ENCODE results near the gene RILPL1.

GRCh38 chr12:123150090-123150357 is 866 bp downstream of the PITPNM2 start:
- PRO-cap, result no peak

DNA sequence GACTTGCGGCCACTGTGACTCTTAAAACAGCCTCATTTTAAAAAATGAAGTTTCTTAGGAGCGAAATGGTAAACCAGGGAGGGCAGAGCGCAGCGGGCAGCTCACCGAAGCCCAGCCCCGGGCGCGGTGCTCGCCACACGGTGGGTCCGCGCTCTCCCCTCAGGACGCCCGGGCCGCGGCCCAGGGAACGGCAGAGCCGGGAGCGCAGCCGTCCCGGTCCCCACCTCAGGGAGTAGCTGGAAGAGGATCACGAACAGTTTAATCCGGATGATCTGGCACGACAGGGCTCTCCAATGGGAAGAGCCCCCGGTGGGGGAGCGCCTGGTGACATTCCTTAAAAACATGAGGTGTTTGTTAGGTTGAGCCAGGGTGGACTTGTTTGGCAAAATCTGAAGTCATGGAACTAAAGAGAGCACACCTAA is 535 bp upstream of the PITPNM2 start:
- PRO-cap, result no peak

- PRO-cap, result no peak
Measured at GRCh38 chr12:123221235-123221908, 11.6 kb downstream of the MPHOSPH9 start.

- PRO-cap, result no peak
Measured at GRCh38 chr12:123253417-123254153, 18.1 kb downstream of the CDK2AP1 start.

GRCh38 chr12:123266959-123267471 is 4.6 kb downstream of the CDK2AP1 start:
- PRO-cap, result no peak

GRCh38 chr12:123267809-123268459 is 3.7 kb downstream of the CDK2AP1 start:
- PRO-cap, result no peak

GRCh38 chr12:123291896-123292517 is 20.4 kb upstream of the CDK2AP1 start:
- PRO-cap, result no peak

DNA sequence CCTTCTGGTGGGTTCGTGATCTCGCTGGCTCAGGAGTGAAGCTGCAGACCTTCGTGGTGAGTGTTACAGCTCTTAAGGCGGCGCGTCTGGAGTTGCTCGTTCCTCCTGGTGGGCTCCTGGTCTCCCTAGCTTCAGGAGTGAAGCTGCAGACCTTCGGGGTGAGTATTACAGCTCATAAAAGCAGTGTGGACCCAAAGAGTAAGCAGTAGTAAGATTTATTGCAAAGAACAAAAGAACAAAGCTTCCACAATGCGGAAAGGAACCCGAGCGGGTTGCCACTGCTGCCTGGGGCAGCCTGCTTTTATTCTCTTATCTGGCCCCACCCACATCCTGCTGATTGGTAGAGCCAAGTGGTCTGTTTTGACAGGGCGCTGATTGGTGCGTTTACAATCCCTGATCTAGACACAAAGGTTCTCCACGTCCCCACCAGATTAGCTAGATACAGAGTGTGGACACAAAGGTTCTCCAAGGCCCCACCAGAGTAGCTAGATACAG is 23.0 kb downstream of the RILPL2 start:
- PRO-cap, result no peak

- PRO-cap, result no peak
Measured at GRCh38 chr12:123471405-123471733, 13.4 kb downstream of the SNRNP35 start.

GRCh38 chr12:123533644-123534248 is at the start of gene RILPL1:
Gene RILPL1 (minus strand): TSS chr12:123533719.
- PRO-cap, result bidirectional peak, plus-strand start at chr12:123533793, minus-strand start at chr12:123533698; bidirectional peak, plus-strand start at chr12:123534194, minus-strand start at chr12:123533916

- PRO-cap, result no peak
Measured at GRCh38 chr12:123983802-123984140, 10.8 kb downstream of the ZNF664 start.

- PRO-cap, result no peak
Measured at GRCh38 chr12:124186505-124186836, 108.4 kb upstream of the RFLNA start.

GRCh38 chr12:124318090-124318944 is 23.4 kb downstream of the RFLNA start:
- PRO-cap, result no peak

GRCh38 chr12:124357739-124358788 is 63.2 kb downstream of the RFLNA start:
- PRO-cap, result no peak

DNA sequence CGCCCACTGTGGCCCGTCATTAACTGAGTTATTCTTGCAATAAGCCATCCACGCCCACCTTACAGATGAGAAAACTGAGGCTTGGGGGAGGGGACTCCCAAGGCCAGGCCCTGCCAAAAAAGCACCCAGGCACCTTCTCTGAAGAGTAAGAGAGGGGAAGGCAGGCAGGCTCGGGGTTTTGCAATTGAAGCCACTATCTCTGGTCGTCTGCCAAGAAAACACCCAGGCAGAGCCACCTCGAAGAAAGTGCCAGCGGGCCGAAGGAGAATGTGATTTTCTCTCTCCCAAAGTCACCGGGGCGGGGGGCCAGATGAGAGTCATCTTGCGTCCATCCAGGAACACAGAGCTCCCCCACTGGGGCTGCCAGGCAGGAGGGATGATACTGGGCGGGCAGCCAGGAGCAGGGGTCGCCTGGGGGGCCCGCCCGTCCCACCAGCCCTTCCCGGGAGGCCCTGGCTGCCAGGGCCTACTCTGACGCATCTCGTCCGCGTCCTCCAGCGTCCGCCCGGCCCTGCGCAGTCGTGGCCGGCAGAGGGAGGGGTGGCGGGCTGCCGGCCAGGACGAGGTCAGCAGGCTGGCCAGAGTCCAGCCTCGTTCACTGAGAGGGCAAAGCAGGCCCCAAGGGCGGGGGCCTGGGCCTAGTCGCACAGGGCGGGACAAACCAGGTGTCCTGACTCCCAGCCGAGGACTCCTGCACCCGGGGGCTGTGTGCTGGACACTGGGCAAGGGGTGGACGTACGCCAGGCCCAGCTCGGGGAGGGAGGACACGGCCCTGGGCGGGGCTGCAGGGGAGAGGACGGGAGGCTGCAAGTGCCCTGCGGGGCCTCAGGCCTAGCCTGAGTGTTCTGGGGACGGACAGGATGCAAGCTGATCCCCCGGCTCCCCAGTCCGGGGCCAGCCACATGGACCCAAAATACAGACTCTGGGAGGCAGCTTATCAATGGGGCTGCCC is 74.4 kb downstream of the RFLNA start:
- PRO-cap, result bidirectional peak, plus-strand start at position 518 of the sequence, minus-strand start at position 494 of the sequence

GRCh38 chr12:124385652-124386491 is 91.0 kb downstream of the RFLNA start:
- PRO-cap, result no peak

DNA sequence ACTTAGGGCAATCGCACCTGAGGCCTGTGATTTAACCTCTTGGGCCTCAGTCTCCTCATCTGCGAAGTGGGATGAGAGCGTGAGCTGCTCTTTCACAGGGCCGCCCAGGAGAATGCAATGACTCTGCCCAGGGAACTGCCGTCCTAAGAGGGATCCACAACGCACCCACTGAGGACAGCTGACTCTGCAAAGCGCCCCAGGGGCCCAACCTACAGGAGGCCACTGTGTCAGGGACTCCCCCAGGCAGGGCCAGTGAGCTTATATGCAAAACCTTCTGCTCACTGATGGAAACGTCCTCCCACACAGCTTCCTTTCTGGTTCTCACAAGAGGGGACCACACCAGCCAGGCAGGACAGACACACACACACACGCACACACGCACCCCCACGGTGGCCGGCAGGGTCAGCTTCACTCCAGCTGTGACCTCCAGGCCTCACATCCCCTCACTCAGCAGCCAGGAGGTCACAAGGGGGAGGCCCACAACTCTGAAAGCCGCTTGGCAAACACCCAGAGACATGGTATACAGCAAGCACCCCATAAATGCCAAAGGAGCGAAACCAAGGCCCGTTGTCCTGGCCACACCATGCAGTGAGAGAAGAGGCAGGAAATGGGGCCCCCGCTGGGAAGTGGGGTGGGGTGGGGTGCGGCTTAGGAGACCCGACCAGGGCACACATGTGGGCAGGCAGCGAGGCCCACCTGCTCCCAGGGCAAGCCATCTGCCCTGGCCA is 73.4 kb downstream of the NCOR2 start:
- PRO-cap, result no peak

GRCh38 chr12:124498821-124499241 is 68.6 kb downstream of the NCOR2 start:
- PRO-cap, result no peak

- PRO-cap, result no peak
Measured at GRCh38 chr12:124515834-124516406, 51.5 kb downstream of the NCOR2 start.

DNA sequence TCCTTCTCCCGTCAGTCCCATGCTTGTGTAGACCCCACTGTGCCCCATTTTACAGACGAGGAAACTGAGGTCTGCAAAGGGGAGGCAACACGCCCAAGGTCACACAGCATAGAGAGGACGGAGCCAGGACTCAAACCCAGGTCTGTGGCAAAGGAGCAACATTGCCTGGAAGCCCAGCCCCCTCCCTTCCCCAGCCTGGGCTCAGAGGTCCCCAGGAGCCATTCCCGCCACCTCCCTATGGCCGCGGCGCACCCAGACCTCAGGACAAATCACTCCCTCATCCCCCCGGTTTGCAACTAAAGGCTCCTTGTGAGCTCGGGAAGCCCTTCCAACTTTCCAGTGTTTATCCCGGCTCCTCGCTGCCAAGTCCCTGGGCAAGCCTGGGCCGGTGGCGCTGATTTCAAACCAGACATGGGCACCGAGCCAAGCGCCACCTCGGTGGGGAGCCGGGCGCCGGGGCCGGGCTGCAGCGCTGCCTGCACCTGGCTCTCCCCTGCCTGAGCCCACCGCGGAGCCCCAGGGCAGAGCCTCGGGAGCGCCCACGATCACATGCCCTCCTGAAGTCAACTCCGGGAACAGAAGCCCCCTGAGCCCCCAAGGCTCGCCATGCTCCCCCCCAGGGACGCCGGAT is 50.2 kb downstream of the NCOR2 start:
- PRO-cap, result no peak

Data from pulmonary artery (tissue), 1 donor.